ENCODE results near the genes CHST14 and RAD51.

- PRO-cap, result no peak
Observed at GRCh38 chr15:38886455-38887013, 321.9 kb upstream of the RASGRP1 start.

- PRO-cap, result no peak
Observed at GRCh38 chr15:39583945-39584613, 3.2 kb downstream of the THBS1 start.

GRCh38 chr15:39586307-39587201 lies 5.7 kb downstream of the THBS1 start:
- PRO-cap, result no peak

DNA sequence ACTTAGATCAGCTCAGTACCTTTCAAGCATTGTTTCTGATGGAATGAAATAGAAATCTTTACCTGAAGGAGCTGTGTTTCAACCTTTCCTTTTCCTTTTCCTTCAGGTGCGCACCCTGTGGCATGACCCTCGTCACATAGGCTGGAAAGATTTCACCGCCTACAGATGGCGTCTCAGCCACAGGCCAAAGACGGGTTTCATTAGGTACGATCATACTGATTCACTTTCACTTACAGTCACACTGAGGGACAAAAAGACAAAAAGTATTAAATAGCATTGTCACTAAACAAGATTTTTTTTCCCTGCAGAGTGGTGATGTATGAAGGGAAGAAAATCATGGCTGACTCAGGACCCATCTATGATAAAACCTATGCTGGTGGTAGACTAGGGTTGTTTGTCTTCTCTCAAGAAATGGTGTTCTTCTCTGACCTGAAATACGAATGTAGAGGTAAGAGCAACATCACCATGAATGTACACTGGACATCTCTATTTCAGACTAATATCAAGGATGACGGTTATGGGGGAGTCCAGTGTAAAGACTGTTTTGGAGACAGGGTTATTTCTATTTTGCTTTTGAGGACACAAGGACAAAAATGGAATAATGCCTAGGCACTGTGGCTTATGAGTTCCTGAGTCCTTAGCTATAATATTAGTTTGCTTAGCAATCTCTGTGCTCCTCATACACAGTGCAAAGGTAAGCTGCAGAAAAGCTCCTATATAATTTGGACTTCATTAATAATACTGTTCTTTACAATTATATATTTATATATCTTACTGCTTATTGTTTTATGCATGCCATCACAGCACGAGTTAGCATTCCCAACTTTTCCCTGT lies 13.3 kb downstream of the THBS1 start:
- PRO-cap, result no peak

DNA sequence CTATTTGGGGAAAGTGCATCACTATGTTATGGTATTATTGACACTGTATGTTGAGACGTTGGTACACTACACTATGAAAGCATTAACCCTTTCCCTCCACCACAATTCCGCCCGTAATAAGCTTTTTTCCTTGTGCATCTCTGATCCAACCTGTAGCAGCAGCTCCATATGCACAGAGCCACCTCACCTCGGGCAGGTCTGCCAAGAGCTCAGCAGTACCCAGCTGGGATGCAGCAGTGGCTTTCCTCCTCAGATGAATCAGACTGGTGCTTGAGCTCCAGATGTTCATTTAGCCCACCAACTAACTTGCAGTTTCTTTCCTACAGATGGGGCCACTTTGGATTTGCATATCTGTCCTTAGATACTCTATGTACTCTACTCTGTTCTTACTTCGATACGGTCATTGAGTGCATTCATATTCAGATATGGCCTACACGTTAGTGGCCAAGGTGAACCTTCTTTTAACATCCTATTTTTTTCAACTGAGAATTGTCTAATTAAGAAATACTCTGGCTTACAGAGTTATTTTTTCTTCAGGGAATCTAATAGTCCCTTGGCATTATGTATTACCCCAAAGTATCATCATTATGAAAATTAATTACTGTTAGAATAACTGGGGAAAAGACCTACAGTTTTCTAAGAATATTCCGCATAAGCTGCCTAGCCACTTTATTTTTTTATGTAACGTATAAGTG lies 14.9 kb upstream of the FSIP1 start:
- PRO-cap, result no peak

DNA sequence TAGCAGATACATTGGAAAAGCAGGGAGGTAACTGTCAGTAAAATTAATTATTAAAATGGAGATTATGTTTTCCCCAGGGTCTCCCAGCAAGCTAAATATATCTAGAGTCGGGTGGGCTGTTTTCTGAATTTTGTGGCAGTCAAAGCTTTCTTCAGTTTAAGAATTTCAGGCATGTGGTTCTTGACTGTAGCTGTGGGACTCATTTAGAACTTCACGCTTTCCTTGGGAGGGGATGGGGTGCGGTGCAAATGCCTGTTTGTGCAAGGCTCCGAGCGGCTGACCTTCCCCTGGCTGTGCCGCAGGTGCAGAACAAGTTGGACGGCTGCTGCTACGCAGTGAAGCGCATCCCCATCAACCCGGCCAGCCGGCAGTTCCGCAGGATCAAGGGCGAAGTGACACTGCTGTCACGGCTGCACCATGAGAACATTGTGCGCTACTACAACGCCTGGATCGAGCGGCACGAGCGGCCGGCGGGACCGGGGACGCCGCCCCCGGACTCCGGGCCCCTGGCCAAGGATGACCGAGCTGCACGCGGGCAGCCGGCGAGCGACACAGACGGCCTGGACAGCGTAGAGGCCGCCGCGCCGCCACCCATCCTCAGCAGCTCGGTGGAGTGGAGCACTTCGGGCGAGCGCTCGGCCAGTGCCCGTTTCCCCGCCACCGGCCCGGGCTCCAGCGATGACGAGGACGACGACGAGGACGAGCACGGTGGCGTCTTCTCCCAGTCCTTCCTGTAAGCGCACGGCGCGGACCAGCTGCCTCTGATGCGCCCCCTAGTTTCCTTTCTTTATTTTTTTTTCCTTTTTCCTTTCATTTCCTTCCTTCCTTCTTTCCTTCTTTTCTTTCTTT lies 42.4 kb downstream of the EIF2AK4 start:
- PRO-cap, result bidirectional peak, plus-strand start at position 711 of the sequence, minus-strand start at position 733 of the sequence

GRCh38 chr15:40047251-40048247 lies 8.6 kb upstream of the SRP14 start:
- PRO-cap, result bidirectional peak, plus-strand start at chr15:40047833, minus-strand start at chr15:40047828

DNA sequence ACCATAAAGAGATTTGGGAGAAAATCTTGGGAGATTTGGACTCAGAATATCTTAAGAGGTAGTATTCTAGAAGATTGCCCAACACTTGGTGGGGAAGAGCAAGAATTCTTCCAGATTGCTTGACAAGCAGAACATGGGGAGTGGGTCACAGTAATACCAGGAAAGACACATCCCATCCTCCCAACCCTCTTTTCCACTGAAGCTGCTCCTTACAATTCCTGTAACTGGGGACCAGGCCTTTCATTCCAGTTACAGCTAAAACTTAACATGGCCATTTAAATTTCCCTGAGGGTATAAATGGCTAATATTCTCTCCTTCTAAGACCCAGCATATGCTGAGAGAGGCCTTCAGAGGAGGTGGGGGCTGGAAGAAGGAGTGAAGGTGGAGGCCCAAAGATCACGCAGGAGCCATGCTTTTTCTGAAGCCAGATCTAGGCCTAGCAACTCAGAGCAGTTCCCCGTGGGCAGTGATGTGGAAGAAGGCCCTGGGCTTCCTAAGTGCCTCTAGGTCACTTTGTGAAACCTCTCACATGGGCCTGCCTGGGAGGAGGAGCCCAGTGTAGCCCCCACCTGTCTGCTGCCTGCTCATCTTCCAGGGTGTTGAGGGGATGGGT lies 10.7 kb upstream of the SRP14 start:
- PRO-cap, result no peak

DNA sequence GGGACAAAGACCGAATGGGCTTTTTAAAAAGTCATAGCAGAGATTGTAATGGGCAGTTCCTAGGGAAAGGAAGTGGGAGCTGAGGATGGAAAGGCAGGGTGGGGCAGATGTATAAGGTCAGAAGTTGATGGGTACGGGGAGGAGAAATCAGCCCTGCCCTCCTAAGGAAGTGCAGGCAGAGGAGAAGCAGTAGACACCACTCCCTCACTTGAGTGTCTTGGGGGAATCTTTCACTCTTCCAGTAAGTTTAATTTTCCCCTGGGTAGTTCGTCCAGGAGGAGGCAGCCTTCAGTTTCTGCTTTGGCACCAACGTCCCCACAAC lies 14.1 kb upstream of the SRP14 start:
- PRO-cap, result unidirectional peak, plus-strand start at position 174 of the sequence; unidirectional peak, plus-strand start at position 207 of the sequence

DNA sequence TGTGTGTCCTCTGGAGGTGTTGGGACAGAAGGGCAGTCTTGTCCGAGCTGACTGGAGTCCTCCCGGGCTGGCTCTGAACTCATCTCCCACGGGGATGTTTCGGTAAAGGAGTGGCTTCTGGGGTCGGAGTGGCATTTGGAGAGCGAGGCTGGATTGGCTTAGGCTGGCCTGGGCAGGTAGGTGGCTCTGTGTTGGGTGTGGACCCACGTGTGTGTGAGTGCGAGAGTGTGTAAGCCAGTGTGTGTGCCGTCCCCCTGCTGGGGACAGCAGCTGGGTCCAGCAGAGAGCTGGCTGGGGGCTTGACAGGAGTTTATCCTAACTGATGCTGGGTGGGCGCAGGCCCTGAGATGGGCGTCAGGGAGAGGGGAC lies 748 bp downstream of the PAK6 start:
- PRO-cap, result no peak

DNA sequence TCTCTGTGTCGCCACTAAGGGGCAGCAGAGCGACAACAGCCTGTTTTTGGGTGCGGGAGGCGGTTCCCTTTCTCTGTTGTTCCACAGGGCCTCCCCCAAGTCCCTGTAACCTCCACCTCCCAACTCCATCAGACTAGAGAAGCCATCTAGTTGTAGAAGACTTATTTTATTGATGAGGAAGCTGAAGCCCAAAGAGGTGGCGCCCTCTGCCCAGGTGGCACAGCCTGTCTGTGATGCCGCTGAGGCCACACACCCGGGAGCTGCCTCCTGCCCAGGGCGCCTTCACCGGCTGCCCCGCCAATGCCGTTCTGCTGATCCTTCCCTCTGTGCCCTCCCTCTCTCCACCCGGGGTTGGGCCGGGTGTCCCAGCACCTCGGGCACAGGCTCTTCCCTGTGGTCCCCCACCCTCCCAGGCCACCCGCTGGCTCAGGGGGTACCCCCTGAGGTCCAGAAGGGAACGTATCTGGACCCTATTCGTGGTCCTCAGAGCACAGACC lies 4.0 kb upstream of the CCDC9B start:
- PRO-cap, result unidirectional peak, plus-strand start at position 169 of the sequence; bidirectional peak, plus-strand start at position 300 of the sequence, minus-strand start at position 310 of the sequence

DNA sequence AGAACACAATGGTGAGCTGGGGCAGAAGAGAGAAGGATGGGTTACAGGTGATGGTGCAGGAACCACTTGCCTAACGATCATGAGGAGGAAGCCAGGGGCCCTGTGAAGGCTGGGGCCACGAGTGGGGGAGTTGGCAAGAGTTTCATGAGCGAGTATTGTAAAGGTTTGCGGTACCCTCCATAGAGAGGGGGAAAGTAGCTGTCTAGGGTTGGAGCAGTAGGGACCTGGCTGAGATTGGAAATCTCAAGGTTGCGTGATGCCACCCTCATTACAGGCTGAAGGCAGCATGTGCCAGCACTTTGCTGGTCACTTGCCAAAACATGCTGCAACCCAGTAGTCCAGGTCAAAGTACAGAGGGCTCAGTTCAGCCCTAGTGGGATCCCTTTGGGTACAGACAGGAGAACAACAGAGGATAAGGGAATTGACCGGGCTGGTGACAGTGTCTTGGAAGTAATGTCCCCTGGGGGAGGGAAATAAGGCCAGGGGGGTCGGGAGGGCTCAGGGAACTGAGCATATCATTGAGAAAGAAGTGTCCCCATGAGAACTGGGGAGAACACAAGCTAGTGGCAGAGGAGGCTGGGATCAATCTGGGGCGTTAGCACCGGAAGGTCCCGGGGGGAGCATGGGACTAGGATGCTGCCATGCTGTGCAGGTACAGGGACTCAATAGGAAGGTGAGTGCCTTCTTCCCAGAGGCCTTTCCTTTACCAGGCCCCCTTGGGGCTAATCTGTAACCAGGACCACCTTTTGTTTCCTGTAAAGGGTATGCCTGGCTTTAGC lies 6.8 kb downstream of the IVD start:
- PRO-cap, result no peak

- PRO-cap, result unidirectional peak, plus-strand start at chr15:40430738
Observed at GRCh38 chr15:40429964-40430964, 10.5 kb upstream of the BAHD1 start.

- PRO-cap, result no peak
Observed at GRCh38 chr15:40437076-40437831, 3.5 kb upstream of the BAHD1 start.

GRCh38 chr15:40470473-40471305 lies at the start of gene CHST14:
Gene CHST14 (plus strand): TSS chr15:40470984.
- PRO-cap, result bidirectional peak, plus-strand start at chr15:40471008, minus-strand start at chr15:40470913

GRCh38 chr15:40506842-40507408 lies 36.1 kb downstream of the CHST14 start:
- PRO-cap, result no peak

- PRO-cap, result no peak
Observed at GRCh38 chr15:40694257-40694503, 794 bp upstream of the RAD51 start.

DNA sequence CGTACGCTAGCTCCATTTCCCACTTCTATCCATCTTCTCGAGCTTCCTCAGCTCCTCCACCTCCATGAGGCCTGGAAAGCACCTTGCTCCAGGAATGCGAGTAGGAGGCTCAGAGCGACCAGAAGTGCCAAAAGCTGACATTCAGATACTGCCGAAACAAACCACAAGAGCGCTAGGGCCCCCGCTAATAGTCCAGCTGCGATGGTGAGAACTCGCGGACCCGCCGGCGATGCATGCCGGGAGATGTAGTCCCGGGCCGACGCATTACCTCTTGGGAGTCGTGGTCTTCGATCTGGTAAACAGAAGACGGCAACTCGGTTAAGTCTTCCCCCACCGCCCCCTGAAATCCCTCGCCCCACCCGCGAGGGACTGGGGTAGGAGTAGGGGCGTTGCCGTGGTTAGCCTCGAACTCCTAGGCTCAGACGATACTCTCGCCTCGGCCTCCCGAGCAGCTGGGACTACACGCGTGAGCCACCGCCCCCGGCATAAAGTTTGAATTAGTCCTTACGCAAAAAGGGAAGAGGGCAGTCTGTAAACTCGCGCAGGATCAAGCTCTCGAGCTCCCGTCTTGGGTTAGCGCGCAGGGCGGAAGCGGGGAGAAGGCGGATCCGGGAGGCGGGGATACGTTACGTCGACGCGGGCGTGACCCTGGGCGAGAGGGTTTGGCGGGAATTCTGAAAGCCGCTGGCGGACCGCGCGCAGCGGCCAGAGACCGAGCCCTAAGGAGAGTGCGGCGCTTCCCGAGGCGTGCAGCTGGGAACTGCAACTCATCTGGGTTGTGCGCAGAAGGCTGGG lies at the start of gene RAD51:
RAD51 (plus strand) TSS at position 671 of the 795 bp plus-strand sequence.
- PRO-cap, result unidirectional peak, minus-strand start at position 231 of the sequence; bidirectional peak, plus-strand start at position 671 of the sequence, minus-strand start at position 575 of the sequence

DNA sequence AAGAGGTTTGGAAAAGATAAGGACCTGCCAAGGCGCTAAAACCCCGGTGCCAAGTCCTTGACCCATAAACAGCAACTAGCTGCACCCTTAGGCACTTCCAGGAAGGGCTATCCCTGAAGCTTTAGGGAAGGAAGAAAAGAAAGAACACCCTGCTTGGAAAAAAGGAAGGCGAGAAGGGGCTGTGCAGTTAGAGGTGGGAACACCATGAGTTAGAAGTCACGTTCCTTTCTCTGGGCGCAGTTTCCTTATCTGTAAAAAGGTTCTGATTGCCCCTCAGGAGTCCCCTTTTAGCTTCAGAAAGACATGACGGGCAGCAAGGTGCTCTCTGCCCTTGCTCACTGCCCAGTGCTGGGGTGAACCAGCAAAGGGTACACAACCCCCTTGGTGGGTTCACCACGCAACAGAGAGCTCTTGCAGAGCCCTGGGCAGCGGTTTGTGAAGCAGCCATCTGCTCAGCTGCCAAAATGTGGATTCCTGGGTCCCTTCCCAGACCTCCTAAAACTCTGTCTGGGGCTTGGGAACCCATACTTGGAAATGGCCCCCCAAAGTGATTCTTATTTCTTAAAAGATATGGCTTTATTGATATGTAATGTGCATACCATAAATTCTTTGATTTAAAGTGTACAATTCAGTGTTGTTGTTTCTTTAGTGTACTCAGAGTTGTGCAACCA lies 871 bp downstream of the GCHFR start:
- PRO-cap, result no peak

DNA sequence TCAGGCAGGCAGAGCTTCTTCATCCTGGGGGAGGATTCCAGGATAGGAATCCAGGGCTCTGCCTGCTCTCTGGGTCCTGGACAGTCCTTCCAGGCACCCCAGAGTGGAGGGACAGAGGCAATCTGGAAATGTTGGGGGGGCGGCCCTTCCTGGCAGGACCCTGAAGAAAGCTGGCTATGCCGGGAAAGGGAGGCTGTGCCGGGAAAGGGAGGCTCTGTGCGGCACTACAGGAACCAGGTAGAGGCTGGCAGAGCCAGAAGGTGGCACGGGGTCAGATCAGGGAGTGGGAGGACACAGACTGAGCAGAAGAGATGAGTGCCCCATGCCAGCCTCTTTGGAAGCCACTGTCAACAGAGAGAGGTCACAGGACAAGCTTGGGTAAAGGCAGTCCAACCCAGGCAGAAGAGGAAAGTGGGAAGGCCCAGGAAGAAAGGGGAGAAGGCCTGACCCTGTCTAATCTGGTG lies 1.4 kb downstream of the C15orf62 start:
- PRO-cap, result no peak

Measured in left colon (tissue), 1 donor.